NB4 (cell line): ENCODE results near the genes CST1, GGTLC1 and DEFB121.

GRCh38 chr20:23694865-23695242 is 6.0 kb upstream of the CST4 start:
- RRBS = no CpG with 5 or more reads among the region's 3 CpGs

DNA sequence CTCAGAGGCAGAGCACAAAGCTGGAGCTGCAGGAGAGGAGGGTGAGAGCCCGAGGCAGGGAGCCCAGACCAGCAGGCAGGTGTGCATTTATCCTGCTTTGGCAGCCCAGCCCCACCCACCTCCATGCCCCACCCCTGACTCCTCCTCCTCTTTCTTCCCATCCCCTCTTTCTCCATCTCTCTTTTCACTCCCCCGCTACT is at the start of gene CST1:
CST1 (minus strand) TSS at position 63 of the 200 bp plus-strand sequence.
- RRBS = no CpG with 5 or more reads among the region's 2 CpGs

GRCh38 chr20:23988567-23988888 is at the start of gene GGTLC1:
Gene GGTLC1 (minus strand): TSS chr20:23988779.
- RRBS = no CpG with 5 or more reads among the region's 23 CpGs

DNA sequence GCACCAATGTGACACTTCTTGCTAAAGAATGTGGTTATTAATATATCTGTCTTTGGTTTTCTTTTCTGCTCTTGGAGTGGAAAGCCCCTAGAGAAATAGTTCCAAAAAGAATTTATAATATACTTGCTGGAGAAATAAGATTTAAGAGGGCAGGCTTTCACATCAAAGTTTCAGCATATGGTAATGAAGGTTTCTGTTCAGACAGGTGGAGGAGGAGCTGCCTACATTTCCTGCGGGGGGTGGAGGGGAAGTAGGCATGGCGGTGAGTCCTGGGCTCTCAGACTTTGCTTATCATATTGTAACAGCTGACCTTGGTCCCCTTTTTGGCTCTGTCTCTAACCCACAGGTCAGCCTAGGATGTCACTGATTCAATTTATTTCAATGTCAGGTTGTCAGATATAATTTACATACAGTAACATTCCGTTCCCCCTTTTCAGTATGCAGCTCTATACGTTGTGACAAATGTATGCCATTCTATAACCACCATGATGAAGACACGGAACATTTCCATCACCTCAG is 77.5 kb upstream of the GGTLC1 start:
- RRBS = no CpG with 5 or more reads among the region's 5 CpGs

DNA sequence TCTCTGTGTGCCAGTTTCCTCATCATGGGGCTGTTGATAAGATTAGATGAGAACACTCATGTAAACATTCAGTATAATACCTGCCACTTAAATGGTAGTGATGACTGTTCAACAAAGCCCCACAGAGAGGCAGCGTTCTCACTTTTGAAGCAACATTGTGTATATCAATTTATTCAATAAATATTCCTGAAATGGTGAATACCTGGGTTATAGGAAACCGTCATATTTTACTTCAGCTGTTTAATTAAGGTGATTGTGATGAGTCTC is 114.6 kb upstream of the CST7 start:
- RRBS = no CpG with 5 or more reads among the region's 2 CpGs

DNA sequence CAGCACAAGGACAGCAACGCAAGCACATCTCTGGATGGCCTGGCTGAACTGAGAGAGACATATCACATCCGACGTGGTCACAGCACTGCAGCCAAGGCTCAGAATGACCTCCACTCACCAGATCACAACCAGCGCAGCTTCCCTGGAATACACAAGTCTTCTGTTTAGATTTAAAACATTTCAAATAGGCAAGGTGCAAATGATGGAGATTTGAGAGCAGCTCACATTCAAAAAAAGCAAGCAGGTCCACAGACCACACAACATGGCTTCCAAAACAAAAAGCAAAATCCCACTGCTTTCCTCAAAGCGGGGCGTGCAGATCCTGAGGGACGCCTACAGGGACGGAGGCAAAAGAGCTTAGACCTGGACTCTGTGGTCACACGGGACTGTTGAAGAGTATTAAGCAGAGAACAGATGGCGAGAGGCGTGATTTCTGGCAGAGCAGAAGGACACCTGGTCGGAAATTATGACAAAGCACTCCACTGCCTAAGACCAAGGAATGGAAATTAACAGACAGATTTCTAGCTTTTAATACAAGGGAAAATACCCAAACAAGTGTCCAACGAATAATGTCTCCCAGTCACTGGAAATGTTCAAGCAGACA is 15.3 kb downstream of the CST7 start:
- RRBS = no CpG with 5 or more reads among the region's 13 CpGs

DNA sequence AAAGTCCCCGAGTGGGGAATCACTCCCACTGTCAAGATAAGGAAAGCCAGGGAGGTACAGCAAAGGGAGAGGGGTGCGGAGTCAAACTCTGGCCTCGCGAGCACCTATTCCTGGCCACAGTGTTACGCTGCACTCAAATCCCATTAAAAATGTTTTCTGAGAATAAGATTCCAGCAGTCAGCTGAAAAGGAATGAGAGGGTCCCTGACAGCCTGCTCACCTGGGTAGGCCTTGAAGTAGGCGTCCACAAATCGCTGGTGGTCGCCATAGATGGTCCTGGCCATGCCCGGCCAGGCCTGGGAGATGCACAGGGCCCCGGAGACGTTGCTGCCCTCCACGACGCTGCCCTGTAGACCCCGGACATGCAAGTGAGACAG is 20.8 kb upstream of the APMAP start:
- RRBS = 90% methylated on average over 5 of the region's 14 CpGs

GRCh38 chr20:25019596-25020235 is 27.2 kb upstream of the APMAP start:
- RRBS = no CpG with 5 or more reads among the region's 15 CpGs

DNA sequence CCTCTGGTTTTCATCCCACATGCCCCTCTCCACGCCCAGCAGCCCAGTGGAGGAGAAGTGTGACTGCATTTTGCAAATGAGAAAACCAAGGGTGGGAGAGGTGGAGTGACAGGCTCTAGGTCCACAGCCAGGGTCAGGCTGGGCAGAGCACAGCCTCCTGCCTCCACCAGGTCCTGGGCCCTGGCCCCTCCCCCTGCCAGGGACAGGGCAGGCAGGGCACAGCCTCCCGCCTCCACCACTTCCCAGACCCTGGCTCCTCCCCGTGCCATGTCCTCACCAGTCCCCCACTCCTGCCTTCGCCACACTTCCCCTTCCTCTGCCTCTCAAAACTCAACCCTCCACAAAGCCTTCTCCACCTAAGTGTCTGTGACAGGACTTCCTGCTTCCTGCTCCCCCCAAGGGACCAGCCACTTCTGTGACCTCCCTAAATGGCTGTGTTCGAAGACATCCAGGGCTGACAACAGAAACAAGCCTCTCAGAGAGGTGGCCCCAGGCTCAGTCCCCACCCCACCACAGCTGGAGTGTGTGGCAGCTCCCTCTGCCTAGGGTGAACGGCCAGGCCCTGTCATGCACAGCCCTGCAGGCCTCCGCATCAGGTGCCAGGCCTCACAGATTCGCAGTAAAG is 14.9 kb downstream of the ACSS1 start:
- RRBS = no CpG with 5 or more reads among the region's 8 CpGs

- RRBS = no CpG with 5 or more reads among the region's 6 CpGs
Observed at GRCh38 chr20:25065009-25065526, 7.1 kb upstream of the ACSS1 start.

DNA sequence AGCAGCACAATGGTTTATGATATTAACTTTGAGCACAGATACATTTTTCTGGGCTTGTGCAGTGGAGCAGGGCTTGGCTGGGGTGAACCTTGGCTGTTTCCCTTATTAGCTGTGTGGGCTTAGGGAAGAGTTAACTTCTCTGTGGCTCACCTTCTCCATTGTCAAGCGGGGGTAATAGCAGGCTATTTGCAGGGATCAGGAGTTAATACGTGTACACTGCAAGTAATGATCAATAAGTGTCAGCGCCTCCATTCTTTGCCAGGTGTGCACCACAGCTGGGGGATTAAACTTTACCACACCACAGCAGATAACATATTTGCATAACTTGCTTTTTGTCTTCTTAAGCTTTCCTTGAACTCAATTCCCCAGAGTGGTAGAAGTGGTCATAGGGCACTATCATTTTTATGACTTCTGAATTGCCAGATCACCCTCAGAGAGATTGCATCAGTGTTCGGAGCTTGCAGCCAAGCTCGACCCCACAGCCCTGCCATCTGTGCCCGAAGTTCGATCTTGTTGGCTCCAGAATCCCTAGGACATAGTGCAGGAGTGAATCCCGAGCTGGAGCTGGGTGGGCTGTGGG is 1.5 kb upstream of the PYGB start:
- RRBS = no CpG with 5 or more reads among the region's 8 CpGs

GRCh38 chr20:25309891-25310182 is 62.0 kb downstream of the PYGB start:
- RRBS = 3% methylated on average over 1 of the region's 5 CpGs

- RRBS = 18% methylated on average over 2 of the region's 12 CpGs
Observed at GRCh38 chr20:25310183-25311245, 62.6 kb downstream of the PYGB start.

GRCh38 chr20:25384510-25384931 is 6.1 kb downstream of the ABHD12 start:
- RRBS = no CpG with 5 or more reads among the region's 4 CpGs

DNA sequence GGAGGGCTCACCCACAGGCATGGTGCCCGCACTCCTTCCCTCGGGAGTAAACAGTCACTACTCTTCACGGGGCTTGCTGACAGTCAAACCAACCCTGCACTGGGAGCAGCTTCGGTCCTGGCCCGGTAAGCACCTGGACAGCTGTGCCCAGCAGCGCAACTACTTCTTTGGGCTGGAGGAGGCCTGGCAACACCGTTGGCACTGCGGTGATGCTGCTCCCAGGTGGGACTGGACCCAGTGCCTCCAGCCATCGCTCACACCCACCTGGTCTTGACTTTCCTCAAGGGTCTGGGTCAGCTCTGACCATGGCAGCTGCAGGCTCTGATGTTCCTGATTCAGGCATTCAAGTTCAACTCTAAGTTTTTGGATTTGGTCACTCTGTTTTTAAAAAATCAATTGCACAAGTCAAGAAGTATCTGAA is 53.8 kb downstream of the GINS1 start:
- RRBS = no CpG with 5 or more reads among the region's 9 CpGs

DNA sequence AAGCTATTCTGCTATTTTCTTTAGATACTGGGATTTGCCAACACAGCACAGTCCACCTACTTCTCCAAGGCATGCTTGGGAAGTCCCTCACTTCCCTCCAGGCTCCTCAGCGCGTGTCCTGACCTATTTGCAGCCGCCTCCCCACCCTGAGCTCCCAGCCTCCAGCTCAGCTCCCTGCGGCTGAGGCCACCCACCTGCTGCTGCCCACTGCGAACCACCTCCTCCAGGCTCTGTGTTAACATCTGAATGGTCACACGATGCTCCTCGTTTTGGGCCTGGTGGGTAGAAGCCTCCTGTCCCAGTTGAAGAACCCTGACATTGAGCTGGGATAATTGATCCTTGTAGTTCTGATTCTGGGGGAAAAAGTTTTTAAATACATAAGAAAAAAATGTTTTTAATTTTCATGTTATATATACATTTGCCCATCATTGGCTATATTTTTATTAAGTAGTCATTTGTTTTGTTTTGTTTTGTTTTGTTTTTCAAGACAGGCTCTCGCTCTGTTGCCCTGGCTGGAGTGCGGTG is 54.8 kb downstream of the GINS1 start:
- RRBS = no CpG with 5 or more reads among the region's 9 CpGs

DNA sequence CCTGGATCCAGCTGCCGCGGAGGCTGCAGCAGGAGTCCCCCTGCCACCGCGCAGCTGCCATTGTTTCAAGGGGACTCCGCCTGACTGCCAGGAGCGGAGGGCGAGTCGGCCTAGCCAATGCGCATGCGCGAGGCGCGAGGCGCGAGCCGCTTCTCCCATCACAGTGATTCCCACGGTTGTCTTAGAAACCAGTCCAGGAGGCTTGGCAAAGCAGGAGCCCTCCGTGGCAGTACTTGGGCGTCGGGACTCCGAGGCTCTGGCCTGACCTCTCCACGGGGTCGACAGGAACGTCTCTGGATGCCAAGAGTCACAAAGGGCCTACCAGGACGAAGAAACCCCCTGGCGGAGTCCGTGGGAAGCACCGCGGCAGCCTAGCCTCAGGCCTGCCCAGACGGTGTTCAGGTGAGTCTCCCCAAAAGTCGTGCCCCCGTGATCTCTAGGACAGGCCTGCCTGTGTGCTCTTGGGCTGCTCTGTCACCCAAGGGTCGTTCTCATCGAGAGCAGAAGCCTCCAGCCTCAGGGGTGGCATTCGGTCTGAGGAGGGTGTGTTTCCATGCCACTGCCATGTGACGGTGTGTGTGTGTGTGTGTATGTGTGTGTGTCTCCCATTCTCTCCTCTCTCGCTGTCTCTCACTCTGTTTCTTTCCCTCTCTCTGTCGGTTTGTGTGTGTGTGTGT is 290.7 kb upstream of the ZNF337 start:
- RRBS = no CpG with 5 or more reads among the region's 38 CpGs

GRCh38 chr20:30486455-30487271 is 770.8 kb upstream of the DEFB115 start:
- RRBS = no CpG with 5 or more reads among the region's 29 CpGs

DNA sequence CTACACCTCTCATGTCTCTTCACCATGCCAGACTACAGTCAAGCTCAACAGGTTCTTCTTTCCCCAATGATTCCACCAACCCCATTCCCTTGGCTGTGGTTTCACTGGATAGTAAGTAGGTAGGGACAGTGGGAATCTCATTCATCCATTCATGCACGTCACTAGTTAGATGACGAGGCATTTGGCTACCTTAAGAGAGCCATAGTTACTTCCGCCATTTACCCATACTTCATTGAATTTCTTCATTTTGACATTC is 744.9 kb upstream of the DEFB115 start:
- RRBS = no CpG with 5 or more reads among the region's 3 CpGs

- RRBS = no CpG with 5 or more reads among the region's 4 CpGs
Observed at GRCh38 chr20:31406061-31406662, at the start of gene DEFB121. Gene DEFB121 (minus strand): TSS chr20:31406215.